Smooth muscle cell (in vitro differentiated cells): Measurements from ENCODE around the genes SLA2 and DSN1.

- RAMPAGE, long total RNA = no peak
Measured at GRCh38 chr20:35251972-35252549, 25.6 kb downstream of the MMP24 start.

- RAMPAGE, long total RNA = no peak
Measured at GRCh38 chr20:35279260-35280320, 1.7 kb upstream of the MMP24OS start.

DNA sequence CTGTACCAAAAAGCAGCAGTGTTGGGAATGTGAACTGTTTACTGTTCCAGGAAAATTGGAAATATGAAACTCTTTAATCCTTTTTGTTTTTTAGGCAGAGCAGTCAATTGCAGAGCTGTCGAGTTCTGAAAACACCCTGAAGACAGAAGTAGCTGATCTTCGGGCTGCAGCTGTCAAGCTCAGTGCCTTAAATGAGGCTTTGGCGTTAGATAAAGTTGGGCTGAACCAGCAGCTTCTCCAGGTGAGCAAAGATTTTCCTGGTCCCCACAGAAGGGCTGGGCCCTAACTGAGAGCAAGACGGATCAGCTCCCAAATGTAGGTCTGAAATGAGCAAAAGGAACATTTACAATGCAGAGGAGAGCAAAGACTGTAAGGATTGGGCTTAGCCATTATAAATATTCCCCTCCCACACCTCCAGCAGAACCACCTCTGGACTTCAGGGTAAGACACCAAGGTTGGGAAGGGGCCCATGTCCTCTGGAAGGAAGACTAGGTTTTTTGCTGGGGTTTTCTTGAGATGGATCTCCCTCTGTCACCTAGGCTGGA lies 21.0 kb downstream of the CEP250 start:
- RAMPAGE, long total RNA = no peak

- RAMPAGE, long total RNA = no peak
Measured at GRCh38 chr20:35575739-35576931, 34.3 kb downstream of the ERGIC3 start.

- RAMPAGE, long total RNA = no peak
Measured at GRCh38 chr20:35711905-35712841, 13.0 kb downstream of the ROMO1 start.

- RAMPAGE, long total RNA = no peak
Measured at GRCh38 chr20:35721152-35721437, 21.0 kb downstream of the RBM39 start.

DNA sequence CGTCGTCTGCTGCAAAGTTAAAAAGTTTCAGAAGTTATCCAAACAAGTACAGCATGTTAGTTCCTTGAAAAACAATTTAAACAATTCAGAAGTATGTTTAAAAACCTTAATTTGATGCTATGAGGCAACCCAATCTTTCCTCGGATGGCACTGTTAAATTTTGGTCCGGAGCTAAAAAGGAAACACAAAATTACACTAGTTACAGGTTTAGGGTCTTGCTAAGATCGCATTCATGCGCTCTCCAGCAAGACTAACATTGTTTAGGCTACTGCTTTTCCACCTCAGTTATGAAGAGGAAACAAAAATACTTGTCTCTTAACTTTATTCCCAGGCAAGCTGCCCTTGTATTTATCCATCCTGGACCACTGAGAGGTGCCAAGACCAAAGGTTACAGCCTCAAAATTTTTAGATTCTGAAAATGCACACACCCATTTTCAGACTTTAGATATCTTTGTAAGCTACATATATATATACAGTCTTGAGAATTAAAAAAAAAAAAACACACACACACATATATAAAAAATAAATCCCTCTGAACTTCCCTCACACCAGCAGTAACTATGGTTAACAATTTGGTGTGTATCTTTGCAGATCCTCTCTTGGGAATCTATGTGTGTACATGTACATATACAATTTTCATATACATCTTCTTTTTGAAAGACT lies 12.6 kb downstream of the RBM39 start:
- RAMPAGE, long total RNA = no peak

DNA sequence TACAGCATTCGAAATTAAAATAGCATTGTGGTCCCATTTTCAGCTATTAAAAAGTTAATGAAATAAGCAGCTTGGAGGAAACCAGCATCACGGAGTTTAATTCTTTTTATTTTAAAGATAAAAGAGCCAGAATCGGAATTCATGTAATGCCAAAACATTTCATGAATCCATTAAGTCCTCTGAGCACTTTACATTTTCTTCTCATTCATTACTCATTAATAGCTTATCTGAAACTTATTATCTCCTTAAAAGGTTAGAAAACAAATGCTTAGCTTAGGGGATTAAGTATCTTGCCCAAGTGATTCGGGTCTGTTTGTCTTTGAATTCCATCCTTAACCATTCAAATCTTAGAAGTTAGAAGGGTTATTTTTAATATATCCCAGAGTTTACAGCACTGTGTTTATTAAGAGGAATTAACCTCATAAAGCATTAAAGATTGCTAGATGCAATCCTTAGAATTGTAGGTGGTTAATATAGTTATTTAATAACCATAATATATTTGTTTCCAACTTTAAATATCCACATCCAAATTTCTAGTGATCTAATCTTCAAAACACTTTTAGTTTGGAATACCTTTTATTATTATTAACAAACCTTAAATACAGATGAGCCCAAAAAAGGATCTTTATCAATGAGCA lies 11.1 kb downstream of the RBM39 start:
- RAMPAGE, long total RNA = no peak

GRCh38 chr20:35742738-35743656 lies 937 bp upstream of the RBM39 start:
- RAMPAGE, long total RNA = no peak

DNA sequence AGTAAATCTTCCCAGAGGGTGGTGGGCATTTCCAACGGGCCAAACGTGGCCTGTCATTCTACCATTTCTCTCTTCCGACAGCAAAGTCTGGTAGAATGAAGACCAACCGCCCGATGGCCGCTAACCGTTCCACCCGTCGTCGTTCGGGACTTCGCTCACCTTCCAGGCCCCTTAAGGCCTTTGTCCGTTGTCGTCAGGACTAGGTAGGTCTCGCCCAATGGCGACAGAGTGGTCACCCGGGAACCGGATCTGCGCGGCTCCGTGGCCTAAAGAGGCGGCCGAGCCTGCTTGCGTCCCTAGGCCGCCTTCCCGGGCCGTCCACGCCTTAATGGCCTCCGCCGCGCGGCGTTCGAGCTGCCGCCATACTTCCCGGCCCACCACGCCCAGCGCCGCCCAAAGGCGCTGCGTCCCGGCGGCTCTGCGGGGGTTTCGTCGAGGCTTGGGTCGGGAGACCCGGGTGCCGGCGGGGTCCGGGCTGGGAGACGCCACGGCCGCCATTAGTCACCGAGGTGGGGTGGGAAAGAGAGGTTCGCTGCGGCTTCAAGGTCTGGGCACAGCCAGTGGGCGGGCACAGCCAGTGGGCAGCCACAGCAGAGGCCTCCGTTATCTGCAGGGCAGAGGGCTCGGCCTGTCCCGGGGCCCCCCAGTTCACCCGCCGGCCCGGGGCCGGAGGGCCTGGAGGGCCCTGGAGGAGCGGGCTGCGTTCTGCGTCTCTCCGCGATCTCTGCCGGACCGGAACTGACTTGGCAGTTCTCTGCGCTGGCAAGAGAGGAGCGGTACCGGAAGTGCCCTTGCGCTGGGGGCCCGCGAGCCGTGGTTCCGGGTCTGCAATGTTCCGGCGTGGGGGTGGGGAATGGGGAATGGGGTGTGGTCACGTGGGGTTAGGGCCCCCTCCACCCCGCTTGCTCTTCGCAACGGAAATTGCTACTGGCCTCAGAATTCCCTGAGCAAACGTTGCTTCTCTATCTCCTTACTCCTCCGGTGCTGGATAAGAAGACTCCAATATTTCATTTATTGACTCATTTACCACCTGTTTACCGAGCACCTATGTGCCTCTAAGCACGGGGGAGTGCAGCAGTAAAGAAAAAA lies 82.2 kb downstream of the CNBD2 start:
- RAMPAGE, long total RNA = start-site peak on the minus strand centred at position 720 of the sequence, 32 bp wide, 192 and 204 reads in 2 replicates

DNA sequence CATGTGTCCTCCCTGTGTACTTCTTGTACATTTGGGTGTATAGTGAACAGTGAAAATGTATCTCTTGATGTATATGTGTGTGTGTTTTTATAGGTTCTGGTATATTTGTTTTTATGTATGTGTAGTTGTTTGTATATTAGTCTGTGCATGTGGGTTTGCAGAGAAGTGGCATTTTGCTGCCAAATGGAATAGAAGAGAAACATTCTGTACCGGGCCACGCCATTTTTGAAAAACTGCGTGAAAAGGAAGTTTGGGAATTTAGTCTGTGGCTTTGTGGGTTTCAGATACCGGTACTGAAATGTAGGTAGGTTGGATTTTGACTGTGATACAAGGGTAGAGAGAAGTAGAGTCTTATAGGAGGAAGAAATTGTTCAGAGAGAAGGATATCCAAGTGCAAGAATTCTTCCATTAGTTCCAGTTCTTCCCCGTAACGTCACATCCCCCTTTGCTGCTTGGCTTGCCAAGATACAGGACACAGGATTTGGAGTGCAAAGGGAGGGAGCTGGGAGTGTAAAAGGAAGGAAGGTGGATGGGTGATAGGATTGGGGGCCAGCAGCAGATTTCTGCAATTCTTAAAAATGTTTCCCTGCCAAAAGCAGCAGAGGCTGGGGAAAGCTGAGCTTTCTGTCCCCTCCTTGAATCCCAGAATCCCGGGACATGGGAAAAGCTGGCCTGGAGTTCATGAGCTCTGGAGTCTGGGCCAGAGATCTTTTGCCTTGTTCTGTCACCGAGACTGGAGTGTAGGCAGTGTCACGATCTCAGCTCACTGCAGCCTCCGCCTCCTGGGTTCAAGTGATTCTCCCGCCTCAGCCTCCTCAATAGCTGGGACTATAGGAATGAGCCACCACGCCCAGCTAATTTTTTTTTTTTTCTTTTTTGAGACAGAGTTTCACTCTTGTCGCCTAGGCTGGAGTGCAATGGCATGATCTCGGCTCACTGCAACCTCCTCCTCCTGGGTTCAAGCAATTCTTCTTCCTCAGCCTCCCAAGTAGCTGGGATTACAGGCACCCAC lies 60.1 kb upstream of the EPB41L1 start:
- RAMPAGE, long total RNA = no peak

DNA sequence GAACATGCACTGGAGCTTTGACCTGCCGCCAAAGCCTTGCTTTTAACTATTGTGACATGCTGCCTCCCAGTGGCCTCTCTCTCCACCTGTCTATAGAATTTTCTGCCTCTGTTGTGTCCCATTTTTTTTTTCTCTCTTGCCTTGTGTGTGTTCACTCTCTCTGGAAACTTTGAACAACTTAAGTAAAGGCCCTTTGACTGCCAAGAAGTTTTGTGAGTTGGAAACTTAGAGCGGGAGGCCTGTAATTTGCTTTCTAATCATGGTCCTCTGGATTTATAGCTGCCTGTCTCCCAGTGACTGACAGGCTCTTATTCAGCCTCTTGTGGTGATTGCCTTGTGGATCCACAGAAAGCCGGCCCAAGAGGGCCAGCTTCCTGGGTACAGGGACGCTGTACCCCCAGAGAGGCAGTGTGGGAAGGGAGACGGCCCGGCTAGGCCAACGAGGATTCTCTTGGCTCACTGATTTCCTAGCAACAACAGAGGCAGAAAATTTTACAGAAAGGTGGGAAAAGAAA lies 15.7 kb upstream of the EPB41L1 start:
- RAMPAGE, long total RNA = no peak

DNA sequence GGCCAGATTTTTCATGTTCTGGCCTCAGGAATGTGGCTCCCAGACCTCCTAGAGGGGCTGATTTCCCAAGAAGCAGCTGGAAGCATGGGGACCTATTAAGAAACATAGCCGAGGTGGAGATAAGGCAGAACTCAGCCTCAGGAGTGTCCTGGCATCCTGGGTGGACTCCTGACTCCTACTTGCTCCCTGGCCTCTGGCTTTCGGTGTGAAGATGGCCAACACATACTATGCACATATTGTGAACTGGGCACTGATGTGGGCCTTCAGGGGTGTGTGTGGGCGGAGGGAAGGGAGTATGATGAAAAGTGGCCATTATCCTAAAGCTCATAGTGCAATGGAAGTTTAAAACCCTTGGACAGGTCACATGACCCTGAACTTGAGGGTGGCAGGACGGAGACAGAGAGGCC lies 6.6 kb upstream of the EPB41L1 start:
- RAMPAGE, long total RNA = no peak

DNA sequence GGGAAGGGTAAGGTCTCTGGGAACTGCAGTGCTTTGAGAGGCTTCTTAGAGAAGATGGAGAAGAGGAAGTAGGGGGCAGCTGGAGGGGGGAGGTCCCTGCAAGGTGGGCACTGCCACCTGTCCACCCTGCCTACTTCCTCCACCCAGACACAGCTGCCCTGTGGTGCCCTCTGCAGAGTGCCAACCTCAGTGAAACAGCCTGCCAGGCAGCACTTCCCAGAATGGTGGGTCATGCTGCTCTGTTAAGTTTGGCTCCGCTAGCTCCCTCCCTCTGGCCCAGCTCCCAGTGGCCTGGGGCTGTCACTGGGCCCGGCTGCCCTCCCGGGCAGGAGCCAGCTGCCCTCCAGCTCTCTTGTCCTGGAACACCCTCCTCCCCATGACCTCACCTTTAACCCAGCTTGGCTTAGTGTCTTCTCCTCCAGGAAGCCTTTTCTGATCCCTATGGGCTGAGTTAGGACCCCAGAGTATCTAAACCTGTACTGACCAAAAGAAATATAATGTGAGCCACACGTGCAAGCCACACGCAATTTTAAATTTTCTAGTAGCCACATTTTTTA lies 5.0 kb upstream of the EPB41L1 start:
- RAMPAGE, long total RNA = no peak

DNA sequence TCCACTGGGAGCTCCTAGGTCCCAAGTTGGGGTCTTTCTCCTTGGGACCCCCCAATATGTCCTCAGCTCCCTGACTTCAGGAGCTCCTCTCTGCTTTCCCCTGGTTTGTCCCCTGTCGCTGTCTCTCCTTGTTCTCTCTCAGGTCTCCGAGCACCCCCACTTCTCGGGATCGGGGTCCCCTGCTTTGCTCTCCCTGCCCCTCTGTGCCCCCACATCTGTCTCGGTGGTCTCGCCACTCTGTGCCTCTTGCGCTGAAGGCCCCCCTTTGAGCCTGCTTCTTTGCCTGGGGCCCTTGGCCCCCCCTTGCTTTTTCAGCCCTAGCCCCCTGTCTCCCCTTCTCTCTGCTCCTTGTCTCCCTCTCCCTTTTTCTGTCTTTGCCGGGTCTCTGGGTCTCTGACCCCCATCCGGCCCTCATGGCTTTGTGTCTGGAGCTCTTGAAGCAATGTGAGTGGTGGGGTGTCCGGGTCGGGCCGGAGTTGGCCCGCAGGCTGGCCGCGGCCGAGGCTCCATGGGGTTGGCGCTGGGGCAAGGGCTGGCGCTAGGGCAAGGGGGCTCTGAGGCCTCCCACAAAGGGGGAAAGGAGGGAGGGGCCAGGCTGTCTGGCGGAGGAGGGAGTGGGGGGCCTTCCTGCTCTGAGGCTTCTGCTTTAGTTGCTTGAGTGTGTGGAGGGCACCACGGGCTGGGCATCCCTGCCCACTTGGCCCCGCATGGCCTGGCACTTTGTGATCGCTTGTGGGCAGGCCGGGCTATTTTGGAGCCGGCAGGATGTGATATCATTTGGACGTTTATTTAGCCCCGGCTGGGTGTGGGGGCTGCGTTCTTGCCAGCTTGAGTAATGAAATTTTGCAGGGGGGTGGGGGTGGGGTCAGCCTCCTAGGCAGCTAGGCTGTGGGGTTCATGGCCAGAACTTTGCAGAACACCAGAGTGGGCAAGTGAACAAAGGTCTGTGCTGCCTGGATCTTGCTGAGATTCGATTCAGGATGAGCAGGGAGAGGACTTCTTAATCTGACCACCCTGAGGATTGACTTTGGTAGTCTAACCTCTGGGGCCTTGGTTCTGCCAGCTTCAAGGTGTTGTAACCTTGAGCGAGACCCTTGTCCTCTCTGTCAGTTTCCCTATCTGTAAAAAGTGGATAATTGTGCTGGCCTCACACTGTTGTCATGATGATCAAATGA lies 78.8 kb upstream of the MYL9 start:
- RAMPAGE, long total RNA = no peak

GRCh38 chr20:36472358-36472821 lies 68.9 kb upstream of the MYL9 start:
- RAMPAGE, long total RNA = no peak

GRCh38 chr20:36499857-36500731 lies 41.2 kb upstream of the MYL9 start:
- RAMPAGE, long total RNA = no peak

GRCh38 chr20:36646031-36646440 lies at the start of gene SLA2:
Gene SLA2 (minus strand): TSS chr20:36646196.
- RAMPAGE, long total RNA = no peak

- RAMPAGE, long total RNA = no peak
Measured at GRCh38 chr20:36676756-36677092, 30.7 kb upstream of the SLA2 start.

DNA sequence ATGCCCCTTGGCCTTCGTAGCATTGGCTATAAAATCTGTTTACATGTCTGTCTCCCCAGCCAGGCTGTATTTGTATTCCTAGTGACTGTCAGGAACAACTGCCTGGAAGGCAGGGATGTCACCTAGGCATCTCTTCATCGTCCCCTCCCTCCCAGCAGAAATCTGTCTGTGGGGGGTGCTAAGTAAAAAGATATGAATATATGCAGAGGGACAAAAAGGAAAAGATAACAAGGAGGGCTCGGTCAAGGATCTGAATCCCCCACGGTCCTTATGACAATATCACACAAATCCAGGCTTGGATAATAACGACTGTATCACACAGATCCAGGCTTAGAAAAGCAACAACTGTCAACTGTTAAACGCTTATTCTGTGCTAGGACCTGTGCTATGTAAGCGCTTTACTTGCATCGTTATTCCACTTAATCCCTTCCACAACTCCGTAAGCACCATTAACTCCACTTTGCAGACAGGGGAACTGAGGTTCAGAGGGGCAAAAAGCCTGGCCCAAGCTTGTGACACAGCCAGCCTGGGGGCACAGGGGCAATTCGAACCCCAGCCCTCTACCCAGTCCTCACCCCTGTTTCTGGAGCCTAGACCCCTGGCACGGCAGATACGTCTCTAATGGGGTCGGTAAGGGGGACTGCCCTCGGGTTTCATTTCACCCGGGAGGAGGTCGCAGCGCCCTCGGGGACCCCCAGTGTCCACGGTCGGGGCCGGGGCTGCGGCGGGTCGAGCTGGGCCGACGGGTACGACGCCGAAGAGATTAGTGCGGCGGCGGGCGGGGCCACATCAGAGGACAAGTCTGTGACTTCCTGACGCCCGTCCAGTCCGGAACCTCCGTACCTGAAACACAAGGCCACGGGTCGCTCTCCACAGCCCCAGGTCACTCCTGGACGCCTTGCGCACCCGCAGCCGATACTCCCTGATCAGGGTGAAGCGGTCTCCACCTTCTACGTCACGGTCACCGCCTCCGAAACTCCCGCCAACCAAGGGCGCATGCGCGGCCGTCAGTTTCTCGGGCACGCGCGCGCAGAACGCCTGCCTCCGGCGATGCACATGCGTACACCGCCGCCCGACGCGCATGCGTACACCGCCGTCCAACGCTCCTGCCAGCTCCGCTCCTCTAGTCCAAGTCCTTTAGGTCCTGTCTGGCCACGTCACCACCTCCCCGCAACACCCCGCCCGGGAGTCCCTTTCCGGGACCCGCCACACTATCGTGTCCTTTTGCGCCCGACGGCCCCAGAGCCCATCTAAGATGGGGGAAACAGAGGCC lies at the start of gene DSN1:
DSN1 (minus strand) TSS at position 945 of the 1,273 bp plus-strand sequence.
- RAMPAGE, long total RNA = no peak